Thoracic aorta endothelial cell (primary cell): ENCODE results near the genes RERG, KCNJ8 and ABCC9.

DNA sequence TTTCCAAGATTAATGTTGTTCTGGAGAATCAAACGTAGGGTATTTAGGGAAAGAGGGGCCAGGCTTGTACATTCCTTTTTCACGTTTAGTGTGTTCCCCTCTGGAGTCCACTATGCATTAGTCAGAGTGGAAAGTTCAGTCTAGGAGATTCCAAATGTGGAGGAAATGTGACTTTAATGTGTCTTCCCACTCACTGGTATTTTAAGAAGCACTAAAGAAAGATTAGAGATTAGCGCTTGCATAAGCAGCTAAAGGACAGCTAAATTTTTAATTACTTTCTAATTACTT lies 4.4 kb upstream of the PDE6H start:
- CAGE, long polyA plus RNA, result no peak

GRCh38 chr12:15165349-15165535 lies 56.0 kb downstream of the RERG start:
- CAGE, long polyA plus RNA, result no peak

GRCh38 chr12:15220015-15220778 lies 1.0 kb downstream of the RERG start:
- CAGE, long polyA plus RNA, result no peak

GRCh38 chr12:15220779-15221780 lies at the start of gene RERG:
TSS of gene RERG (minus strand) at chr12:15221417.
- CAGE, long polyA plus RNA, result no peak

DNA sequence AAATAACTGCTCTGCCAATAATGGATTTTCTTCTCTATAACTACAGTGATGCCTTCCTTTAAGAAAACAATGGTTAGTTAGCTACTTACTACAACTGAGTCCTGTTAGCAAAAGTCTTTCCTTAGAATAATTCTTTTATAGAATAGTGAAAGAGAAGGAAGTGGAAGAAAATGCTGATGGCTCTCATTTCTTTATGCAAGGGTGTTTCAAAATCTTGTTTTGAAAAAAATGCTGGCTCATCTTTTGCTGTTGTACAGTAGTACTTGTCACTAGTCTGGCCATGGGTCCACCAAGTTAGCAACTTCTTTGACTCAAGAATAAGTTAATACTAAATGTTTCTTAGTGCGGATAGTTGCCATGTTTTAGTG lies 225.3 kb downstream of the PTPRO start:
- CAGE, long polyA plus RNA, result no peak

DNA sequence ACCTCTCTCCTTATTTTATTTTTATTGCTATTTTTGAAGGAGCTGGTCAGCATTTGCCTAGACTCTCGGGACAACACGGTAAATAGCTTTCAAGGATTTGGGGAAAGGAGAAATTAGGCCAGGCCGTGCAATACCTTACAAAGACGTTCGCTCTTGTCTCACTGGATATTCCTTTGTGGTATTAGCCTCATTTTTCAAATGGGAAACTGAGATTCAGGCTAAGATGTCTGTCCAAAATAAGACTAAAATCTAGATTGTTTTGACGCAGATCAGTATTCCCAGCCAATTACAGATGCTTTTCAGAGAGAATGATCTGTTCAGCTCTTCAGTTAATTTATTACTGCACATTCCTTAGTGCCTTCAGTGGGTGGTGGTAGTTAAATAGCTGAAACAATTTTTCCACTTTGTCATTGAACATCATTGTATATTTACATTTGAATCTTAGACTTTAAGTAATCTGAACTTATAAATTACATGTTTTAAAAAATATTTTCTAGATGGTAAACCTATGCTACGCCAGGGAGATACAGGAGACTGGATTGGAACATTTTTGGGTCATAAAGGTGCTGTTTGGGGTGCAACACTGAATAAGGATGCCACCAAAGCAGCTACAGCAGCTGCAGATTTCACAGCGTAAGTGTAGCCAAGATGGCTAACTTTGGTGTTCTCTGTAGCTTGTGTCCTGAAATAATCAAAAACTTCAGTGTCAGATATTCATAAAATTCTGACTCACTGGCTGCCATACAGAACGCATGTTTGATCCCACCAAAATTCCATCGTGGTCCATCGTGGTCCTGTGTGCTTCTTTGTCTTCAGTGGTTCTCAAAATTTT lies 1.1 kb downstream of the STRAP start:
- CAGE, long polyA plus RNA, result no peak

- CAGE, long polyA plus RNA, result no peak
These were observed 2.5 kb downstream of the MGST1 start for GRCh38 chr12:16350024-16350335.

- CAGE, long polyA plus RNA, result no peak
These were observed 50.4 kb downstream of the PIK3C2G start for GRCh38 chr12:18311681-18312091.

DNA sequence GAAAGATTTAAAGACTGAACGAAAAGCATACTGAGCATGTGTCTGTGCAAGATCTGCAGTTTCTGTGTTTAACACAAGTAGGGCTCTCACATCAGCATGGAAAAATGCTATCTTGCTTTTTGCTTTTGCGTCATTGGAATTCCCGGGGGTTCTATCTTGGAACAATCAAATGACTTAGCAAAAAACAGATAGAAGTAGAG lies 162.0 kb downstream of the CAPZA3 start:
- CAGE, long polyA plus RNA, result no peak

GRCh38 chr12:18907724-18908165 lies 169.8 kb downstream of the CAPZA3 start:
- CAGE, long polyA plus RNA, result no peak

DNA sequence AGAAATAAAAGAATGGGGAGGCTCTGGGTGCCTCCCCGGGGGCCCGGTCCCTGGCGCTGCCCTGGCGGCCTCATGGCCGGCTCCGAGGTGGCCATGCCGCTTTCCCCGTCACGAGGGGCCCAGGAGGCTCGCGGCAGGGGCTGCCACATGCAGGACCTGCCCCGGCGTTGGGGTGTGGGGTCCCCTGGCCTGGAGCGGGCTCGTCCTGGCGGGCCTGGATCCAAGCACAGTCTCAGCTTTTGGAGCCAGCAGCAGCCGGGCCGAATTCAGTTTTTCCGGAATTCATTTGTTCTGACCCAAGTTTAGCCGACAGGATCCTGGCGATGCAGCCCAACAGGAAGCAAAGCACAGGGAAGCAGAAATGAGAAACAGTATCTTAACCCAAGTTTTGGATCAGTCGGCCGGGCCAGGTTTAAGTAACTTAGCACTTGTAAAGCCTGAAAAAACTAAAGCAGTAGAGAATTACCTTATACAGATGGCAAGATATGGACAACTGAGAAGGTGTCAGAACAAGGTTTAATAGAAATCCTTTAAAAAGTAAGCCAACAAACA lies 26.4 kb upstream of the AEBP2 start:
- CAGE, long polyA plus RNA, result no peak

DNA sequence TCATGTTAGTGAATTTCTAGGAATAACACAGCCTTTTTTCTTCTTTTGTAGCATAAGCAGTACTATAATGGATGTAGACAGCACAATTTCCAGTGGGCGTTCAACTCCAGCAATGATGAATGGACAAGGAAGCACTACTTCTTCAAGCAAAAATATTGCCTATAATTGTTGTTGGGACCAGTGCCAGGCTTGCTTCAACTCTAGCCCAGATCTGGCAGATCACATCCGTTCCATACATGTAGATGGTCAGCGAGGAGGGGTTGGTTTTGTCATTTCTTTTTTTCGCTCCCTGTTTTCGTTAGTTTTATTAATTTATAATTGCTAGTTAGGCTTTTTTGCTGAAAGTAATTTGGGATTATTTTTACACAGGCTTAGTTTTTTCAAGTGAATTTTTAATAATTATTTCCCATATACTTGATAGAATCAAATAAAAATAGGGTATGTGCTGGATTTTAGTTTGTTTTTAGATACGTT lies 23.2 kb downstream of the AEBP2 start:
- CAGE, long polyA plus RNA, result no peak

- CAGE, long polyA plus RNA, result no peak
These were observed 485 bp downstream of the PDE3A start for GRCh38 chr12:20368627-20369416.

DNA sequence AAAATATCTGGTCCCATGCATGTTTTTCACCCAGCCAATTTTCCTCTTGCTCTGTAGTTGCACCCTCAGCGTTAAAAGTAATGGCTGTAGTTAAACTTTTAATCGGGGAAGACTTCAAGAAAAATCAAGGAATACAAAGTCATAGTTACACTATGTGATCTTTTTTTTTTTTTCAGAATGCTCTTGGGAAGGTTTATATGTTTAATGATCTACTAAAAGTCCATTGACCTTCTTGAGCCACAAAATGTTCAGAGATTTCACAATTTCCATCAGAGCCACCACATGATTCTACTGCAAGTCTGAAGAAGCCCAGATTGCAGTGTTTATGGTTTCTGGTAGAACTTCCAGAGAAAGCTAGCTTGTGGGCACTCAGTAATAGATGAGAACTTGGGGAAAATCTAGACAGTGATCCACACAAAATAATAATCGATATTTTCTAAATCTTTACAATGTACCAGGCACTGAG lies 38.4 kb downstream of the GYS2 start:
- CAGE, long polyA plus RNA, result no peak

DNA sequence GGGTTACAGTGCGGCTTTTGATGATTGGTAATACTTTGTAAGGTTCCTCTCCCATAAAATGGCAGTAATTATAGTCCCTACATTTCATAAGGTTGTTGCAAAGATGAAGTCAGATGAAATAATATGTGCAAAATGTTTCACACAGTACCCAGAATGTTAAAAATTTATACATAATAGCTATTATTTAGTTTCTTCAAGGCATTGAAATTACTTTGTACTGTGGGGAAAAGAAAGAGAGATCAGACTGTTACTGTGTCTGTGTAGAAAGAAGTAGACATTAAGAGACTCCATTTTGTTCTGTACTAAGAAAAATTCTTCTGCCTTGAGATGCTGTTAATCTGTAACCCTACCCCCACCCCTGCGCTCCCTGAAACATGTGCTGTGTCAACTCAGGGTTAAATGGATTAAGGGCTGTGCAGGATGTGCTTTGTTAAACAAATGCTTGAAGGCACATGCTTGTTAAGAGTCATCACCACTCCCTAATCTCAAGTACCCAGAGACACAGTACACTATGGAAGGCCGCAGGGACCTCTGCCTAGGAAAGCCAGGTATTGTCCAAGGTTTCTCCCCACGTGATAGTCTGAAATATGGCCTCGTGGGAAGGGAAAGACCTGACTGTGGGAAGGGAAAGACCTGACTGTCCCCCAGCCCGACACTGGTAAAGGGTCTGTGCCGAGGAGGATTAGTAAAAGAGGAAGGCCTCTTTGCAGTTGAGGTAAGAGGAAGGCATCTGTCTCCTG lies 12.7 kb downstream of the LDHB start:
- CAGE, long polyA plus RNA, result no peak

GRCh38 chr12:21774298-21775299 lies at the start of gene KCNJ8:
TSS of gene KCNJ8 (minus strand) at chr12:21774706.
- CAGE, long polyA plus RNA, result no peak

- CAGE, long polyA plus RNA, result no peak
These were observed at the start of gene ABCC9 for GRCh38 chr12:21940510-21941584. TSS of gene ABCC9 (minus strand) at chr12:21941426.

DNA sequence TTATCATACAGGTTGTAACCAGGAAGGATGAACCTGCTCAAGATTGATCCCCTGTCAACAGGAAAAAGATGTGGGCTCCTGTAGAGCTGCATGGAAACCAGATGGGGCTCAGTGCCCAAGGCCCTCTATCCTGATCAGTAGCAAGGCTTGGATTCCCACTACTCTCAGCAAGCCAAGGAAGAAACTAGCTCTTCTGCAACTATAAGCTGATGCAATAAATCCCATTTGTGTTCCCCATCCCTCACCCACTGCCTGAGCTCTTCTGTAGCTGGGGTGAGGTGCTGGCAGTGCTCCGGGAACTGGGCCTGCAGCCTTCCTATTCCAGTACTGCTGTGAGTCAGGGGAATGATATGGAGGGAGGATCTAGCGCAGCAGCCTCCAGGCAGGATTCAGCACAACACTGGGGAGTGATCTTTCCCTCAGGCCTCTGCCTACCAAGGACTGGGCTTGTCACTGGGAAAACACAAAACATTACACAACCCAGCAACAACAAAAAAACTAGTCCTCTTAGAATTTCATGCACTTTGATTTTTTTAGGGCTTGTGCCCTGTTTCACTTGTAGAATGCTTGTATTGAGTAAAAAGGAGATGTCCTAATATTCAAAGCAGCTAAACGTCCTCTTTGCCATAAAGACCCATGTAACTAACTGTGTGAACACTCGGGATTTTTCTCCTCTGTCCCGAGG lies 58.7 kb downstream of the ST8SIA1 start:
- CAGE, long polyA plus RNA, result no peak

DNA sequence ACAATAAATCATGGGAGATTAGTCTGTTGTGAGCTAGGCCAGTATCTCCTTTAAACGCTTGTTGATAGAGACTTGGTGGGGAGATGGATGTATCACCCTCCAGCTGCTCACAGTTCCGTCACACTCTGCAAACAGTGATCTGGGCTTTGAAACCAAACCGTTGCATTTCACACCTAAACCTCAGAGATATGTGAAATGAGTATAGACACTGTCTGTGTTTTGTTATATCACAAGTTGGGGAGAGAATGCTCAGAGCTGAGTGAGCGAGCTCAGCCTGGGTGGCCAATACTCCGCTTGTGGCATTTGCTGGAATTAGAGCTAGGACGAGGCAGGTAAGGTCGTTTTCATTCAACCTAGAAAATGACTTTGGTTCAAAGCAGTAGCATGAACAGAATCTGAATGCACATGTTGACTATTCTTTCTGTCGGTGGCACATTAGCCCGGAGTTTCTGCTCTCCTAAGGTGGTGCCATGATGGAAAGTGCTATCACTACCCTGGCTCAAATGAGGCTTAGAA lies 75.2 kb upstream of the ST8SIA1 start:
- CAGE, long polyA plus RNA, result no peak

- CAGE, long polyA plus RNA, result no peak
These were observed 34.3 kb downstream of the ETNK1 start for GRCh38 chr12:22658966-22659893.